Cytotoxic T cell (primary cell): ENCODE measurements around a stretch of chr2.

DNA sequence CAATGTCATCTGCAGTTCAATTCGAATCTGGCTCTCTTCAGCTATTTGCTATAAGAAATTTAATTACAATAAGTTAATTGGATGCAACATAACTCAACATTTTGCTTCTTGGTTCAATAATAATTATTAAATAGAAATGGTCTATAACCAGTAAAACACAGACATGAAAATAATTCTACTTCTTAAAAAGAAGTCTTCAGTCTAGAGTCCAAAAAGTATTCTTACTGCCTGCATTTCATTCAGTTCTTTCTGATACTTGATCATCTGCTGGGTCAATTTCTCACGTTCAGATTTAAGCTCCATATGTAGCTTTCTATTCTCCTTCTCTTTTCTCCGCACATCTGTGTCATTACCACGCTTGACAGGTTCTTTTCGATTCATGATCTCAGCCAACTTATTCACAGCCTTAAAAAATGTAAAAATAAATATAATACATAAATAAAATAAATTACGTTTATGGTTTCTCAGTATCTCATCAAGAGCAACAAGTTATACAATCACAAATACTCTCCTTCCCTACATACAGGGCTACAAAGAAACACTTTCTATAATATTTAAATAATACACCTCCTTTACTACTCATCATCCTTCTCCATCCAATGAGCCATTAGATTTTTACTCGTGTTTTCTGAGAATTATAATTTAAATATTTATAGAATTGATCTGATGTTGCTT, 42.2 kb downstream of the SLC66A3 start:
- PRO-cap, 2 experiments = no peak in any of the 2 experiments

DNA sequence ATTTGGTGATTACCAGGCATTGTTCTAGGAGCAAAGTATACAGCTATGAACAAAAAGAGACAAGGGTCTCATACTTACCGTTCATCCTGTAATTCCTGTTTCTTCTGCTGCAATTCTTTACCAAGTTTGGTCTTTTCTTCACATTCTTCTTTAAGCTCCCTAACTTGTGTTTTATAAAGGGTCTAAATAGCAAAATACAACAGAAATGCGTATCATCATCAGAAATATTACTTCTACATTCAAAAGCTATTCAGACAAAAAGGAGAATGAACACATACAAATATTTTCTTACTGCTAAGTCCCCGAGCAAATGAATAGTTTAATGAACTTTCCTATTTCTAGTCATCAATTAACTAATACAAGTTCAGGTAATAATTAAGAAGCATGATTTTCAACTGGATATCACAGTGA, 46.0 kb downstream of the SLC66A3 start:
- PRO-cap, 2 experiments = no peak in any of the 2 experiments

GRCh38 chr2:11224069-11224752, 68.9 kb downstream of the SLC66A3 start:
- PRO-cap, 2 experiments = no peak in any of the 2 experiments

DNA sequence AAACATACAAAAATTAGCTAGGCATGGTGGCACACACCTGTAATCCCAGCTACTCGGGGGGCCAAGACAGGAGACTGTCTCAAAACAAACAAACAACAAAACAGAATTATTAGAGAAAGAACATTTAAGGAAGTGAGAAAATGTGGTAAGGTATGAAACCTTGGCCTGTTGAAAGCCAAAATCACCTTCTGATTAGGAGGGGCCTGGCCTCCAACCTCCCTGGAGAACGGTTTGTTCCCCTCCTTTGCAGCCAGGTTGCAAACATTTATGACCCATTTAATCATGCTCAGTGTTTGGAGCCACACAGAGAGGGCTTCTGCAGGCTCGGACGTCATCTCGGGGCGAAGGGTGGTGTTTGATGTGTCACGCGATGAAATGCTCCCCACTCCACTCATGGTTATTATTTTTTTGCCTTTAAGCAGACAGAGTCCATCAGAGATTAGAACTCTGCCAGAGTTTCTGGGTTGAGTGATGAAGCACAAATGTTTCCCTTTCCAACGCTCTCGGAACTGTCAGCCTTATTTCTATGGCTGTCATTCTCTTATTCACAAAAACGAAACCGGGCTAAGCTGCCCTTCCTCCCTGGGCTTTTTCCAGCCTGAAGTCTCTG, 33.5 kb upstream of the ROCK2 start:
- PRO-cap, 2 experiments = no peak in any of the 2 experiments

DNA sequence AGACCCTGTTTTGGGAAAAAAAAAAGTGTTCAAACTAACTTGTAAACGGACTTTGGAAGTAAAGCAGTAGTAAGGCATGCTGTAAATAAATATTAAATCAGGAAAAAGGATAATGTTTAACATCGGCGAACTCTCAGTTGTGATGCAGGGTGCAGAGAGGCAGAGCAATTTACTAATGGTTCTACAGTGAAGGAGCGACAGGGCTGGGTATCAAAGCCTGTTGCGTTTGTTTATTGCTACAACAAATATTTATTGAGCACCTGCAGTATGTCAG, 28.1 kb upstream of the GREB1 start:
- PRO-cap, 2 experiments = no peak in any of the 2 experiments

DNA sequence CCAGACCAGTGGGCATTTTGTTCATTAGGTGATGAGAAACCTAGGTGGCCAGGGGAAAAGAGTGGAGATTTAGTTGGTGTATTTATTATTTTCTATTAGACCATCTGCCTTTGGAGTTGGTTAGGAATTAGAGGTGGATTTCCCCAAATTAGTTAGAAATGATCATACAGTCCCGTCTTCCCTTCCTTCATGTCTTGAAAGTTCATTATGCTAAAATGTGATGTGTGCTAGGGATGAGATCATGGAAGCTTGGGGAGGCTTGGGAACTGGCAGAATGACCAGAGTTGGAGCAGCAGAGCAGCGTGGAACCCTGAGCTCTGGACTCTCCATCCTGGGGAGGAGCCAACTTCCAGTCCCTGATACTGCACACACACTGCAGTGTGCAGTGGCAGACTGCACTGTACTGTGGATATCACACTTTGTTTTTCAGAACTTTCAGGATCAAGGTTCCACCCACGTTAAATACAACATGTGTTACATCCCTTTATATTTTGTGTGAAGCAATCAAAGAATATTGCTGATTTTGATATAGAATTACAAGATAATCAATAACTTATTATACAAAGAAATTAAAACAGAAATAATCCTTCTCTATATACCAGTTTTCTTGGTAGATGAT, 27.3 kb upstream of the GREB1 start:
- PRO-cap, 2 experiments = no peak in any of the 2 experiments

- PRO-cap, 2 experiments = no peak in any of the 2 experiments
These were observed 7.8 kb downstream of the GREB1 start for GRCh38 chr2:11541277-11542374.

GRCh38 chr2:11569375-11569731, 35.5 kb downstream of the GREB1 start:
- PRO-cap, 2 experiments = no peak in any of the 2 experiments

DNA sequence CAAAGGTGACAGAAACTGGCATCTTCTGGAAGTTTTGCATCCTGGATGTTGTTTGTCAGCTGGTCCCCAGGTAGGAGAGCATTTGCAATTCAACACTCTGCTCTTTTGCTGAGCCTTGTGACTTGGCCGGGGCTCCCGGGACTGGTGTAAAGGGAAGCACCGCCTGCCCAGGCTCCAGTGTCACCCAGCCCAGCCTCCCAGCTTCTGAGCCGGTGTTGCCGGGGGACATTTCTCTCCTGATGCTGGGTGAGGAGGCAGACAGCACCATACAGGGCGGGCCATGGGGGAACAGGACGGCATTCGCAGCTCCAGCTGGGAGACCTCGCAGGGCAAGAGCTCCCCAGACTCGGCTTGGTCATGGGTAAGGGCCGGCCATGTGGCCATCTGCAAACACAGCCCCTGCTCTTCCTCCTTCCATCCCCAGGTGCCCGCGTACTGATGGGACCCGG, 7.4 kb upstream of the NTSR2 start:
- PRO-cap, 2 experiments = no peak in any of the 2 experiments

- PRO-cap, 2 experiments = peak in 2 of 2 experiments; most common plus-strand start chr2:11754334 (in 2); most common minus-strand start chr2:11754344 (in 2)
These were observed 7.8 kb downstream of the LPIN1 start for GRCh38 chr2:11754123-11754712.

GRCh38 chr2:12006896-12007279, 260.5 kb downstream of the LPIN1 start:
- PRO-cap, 2 experiments = no peak in any of the 2 experiments

- PRO-cap, 2 experiments = no peak in any of the 2 experiments
These were observed 262.3 kb downstream of the LPIN1 start for GRCh38 chr2:12008722-12009076.

- PRO-cap, 2 experiments = no peak in any of the 2 experiments
These were observed 332.9 kb downstream of the LPIN1 start for GRCh38 chr2:12079353-12079770.

- PRO-cap, 2 experiments = no peak in any of the 2 experiments
These were observed 16.1 kb upstream of the TRIB2 start for GRCh38 chr2:12700609-12701073.

GRCh38 chr2:12701789-12702385, 14.8 kb upstream of the TRIB2 start:
- PRO-cap, 2 experiments = no peak in any of the 2 experiments

- PRO-cap, 2 experiments = no peak in any of the 2 experiments
These were observed 3.7 kb downstream of the TRIB2 start for GRCh38 chr2:12720115-12721122.

DNA sequence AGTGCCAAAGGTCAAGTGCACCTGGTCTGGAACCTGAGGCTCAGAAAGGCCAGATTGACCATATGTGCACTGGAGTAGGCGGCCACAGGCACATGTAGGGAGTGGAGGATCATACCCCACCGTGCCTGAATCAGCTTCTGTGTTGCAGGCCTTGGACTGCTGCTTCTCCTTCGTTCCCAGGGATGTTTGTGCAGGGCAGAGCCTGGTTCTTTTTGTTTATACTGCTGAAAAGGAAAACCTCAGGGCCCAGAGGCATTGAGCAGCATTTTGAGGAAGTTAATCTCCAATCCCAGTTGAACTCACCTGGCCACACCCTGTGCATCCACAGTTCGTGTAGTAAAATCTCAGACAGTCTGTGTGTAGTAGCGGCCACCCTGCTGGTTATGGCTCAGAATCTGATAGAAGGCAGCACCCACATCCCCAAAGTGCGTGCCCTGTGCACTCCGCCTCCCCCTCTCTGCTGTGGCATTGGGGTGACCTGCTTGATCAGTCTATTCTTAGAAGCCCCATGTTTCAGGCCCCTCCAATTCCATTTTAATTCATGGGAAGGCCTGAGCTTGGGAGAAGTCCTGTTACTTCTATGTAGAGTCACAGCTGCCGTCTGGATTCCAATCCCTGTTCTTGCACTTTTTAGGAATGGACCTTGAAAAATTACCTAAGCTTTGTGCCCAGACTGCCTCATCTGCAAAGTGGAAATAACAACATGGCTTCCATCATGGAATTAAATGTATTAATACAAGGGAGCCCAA, 10.9 kb downstream of the TRIB2 start:
- PRO-cap, 2 experiments = no peak in any of the 2 experiments

- PRO-cap, 2 experiments = no peak in any of the 2 experiments
These were observed 283.9 kb downstream of the TRIB2 start for GRCh38 chr2:13000650-13001117.

DNA sequence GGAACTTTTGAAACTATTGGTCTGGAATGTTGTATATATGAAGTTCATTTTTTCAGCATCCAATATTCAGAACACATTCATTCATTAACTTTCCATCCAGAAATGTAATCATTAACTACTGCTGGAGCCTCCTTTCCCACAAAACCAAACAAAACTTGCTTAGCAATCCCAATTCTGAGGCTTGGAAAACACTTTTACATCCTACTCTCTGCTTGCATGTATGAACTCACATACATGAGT, 869 bp upstream of the LRATD1 start:
- PRO-cap, 2 experiments = no peak in any of the 2 experiments

DNA sequence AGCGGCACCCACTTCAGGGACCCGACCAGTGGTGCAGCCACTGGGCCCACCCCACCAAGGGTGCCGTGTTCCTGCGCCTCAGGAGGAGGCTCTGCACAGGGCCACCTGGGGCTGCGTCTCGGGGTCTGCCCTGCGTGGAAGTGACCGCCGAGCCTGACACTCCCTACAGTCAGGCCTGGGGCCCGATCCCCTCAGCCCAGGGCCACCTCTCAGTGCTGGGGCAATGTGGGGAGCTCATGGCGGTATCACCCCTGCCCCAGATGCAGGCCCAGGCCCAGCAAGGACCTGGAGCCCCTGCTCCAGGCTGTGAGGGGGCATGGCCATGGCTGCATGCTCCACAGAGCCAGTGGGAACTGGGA, 452.7 kb downstream of the LRATD1 start:
- PRO-cap, 2 experiments = no peak in any of the 2 experiments